NB4 (cell line): ENCODE measurements around a stretch of chr1.

DNA sequence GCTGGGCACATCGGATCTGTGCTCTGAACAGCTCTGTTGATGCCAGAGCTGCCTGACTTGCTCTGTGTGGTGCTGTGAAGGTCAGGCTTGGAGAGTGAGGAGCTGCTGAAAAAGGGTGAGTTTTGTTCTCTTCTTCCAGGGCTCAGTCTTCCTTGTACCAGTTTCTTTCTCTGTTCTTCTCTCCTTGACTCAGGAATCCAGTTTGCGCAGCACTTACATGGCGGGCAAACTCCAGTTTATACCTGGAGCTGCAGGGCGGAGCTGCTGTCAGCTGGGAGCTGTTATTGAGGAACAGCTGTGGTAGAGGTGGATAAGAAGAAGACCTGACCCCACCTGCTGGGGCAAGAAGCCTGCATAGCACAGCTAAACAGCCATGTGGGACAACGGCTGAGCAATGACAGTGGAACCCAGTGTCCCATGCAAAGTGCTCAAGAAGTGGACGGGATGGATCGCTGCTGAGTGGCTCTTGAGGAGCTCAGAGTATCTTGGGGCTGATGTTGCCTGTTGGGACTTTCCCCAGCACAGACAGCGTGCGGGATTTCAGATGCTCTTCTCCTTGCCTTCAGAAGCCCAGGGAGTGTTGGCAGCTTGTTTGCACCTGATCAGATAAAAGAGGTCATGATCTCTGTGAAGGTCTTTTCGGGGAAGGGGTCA lies 46.2 kb downstream of the GALNT2 start:
- RRBS = no CpG with 5 or more reads among the region's 10 CpGs

GRCh38 chr1:230119825-230120920 lies 53.1 kb downstream of the GALNT2 start:
- RRBS = no CpG with 5 or more reads among the region's 26 CpGs

- RRBS = no CpG with 5 or more reads among the region's 7 CpGs
These were observed 79.1 kb downstream of the GALNT2 start for GRCh38 chr1:230146048-230146612.

DNA sequence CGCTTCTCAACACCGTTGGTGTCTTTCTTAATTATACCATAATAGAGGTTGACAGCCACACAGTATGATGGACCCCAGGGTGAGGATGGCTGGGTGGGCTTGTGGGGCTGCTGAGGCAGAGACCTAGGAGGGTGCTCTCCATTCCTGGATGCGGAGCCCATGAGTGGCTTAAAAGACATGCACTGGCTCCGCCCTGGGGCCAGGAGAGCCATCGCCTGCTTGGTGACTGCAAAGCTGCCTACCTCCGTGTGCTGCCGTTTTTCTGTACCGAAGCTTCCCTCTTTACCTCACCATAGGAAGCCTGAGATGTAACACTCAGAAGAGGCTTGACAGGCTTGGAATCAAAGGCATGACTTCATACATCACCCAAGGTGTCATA lies 82.9 kb downstream of the GALNT2 start:
- RRBS = no CpG with 5 or more reads among the region's 8 CpGs

DNA sequence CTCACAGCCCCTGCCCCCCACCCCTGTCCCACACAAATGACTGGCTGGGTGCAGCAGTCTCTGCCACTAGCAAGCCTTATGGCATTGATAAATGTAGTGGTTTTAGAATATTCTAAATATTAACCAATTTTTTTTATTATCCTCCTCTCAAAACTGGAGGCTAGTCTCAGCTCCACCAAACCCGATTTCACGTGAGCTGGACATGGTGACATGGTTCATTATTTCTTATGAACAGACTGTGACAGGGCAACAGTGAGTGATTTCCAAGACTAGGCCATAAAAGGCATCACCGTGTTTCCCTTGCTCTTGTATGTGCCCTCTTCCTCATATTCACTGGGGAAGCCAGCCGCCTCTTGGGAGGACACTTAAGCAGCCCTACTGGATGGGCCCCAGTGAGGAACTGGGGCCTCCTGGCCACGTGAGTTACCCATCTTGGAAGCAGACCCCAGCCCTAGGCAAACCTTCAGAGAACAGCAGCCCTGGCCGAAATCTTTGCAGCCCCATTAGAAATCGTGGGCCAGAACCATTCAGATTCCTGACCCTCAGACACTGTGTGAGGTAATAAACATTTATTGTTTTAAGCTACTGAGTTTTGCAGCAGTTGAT lies 105.0 kb downstream of the GALNT2 start:
- RRBS = no CpG with 5 or more reads among the region's 7 CpGs

DNA sequence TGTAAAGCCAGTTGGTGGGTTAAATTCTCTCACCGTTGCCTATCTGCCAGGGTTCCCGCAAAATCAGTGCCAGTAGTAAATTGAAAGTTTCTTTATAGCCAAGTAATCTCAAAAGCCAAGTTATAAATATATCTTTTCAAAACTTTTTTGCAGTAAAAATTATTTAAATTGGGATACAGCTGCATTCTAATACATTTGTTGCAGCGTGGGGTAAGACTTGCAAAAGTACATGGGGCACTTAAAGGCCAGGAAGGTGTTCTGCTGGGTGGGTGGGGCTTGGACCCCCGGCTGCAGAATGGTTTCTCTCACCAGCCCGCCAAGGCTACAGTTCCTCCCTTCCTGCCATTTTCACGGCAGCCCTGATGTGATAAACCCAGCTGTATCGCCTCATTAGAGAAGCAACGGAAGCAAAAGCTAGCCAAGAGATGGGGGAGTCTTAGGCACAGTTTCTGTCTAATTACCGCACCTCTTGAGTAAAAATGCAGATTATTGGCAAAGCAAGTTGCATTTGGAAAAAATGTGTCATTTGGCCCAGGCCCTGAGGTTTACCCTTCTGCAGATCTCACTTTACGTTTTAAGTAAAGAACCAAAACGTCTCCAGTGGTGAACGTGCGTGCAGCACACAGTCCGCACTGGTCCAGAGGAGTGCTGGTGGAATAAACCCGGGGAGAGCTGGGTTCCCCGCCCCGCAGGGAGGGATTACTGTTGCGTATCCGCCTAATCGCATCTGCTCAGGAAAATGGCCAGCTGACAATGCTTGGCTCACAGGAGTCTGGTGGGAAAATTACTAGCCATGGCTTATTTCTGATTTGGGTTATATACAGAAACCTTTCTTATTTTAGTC lies 109.8 kb downstream of the GALNT2 start:
- RRBS = no CpG with 5 or more reads among the region's 20 CpGs

DNA sequence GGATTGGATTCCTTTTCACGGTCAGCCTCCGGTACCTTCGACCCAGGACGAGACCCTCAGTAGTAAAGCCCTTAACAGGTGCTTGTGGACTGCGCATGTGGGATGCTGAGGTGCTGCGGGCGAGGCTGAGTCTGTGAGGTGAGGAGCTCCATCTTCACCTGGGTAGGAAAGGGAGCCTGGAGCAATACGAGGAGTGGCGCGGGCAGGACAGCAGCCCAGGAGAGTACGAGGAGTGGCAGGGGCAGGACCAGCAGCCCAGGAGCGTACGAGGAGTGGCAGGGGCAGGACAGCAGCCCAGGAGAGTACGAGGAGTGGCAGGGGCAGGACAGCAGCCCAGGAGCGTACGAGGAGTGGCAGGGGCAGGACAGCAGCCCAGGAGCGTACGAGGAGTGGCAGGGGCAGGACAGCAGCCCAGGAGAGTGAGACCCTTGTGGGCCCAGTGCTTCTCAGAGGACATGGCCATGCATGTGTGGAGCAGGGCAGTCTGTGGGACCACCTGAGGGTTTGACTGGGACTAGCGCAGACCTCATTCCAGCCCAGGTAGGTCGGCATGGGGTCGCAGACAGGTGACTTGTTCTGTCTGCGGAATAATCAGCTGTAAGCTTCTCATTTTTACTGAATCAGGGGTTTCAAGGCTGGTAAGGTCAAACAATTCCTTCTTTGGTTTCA lies 131.2 kb downstream of the GALNT2 start:
- RRBS = no CpG with 5 or more reads among the region's 22 CpGs

GRCh38 chr1:230209692-230210272 lies 142.7 kb downstream of the GALNT2 start:
- RRBS = no CpG with 5 or more reads among the region's 8 CpGs

DNA sequence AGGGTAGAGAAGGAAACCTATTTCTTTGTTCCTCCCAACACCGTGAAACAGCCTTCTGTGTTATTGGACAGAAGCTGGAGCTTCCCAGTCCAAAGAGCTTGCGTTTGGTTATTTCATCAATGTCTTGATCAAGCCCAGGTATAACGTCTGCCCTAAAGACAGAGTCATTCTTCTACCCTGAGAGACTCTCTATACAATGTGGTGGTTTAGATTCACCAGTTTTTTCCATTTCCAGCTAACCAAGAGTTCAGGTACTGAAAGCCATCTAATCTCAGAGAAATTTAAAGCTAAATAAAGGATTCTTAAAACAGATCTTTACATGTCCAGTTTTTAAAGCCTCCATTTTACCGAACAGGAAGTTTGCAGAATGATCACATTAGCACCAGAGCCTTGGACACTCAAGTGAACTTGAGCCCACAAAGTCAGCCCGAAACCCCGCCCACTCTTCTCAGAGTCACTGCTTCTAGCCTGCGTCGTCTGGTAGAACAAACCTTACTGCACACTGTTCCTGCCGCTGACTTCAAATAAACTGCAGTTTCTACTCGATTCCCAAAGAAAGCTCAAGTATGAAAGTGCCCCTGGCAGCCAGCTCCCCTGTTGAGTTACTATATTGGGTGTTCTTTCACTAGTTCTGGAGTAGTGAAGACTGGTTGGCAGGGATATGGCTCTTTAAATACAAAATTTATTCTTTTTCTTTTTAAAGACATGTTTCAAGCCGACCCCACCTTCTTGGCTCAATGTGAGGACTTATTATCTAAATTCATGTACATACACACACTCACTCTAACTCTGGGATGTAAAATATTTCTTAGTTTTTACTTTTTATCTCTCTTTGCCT lies 164.6 kb downstream of the GALNT2 start:
- RRBS = no CpG with 5 or more reads among the region's 11 CpGs

- RRBS = no CpG with 5 or more reads among the region's 13 CpGs
These were observed 126.6 kb downstream of the PGBD5 start for GRCh38 chr1:230299318-230300104.

DNA sequence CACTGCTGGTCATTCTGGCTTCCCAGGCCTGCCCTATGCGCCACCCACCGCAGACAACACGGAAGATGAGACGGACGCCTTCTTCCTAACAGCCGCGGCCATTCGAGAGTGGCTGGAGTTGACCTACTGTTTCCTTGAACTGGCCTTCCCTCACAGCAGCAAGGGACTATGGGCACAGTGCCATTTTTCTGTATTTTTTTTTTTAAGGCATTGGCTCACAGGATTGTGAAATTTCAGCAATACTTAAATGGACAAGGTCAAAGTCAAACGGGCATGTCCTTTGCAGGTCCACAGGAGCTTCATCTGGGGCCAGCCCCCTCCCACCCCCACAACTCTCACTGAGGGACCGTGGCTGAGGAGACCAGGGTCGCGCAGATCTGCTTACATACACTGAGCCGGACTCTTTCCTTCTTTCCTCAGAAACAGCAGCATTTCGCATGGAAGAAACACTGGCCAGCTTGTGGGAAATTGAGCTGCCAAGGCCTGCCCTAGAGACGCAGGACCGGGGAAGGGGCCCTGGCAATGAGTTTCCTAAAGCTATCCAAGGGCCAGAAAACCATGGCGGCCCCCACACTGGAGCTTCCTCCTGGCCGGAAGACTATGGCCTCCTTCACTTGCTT lies 99.0 kb downstream of the PGBD5 start:
- RRBS = 93% methylated on average over 2 of the region's 18 CpGs

GRCh38 chr1:230332436-230333333 lies 93.4 kb downstream of the PGBD5 start:
- RRBS = 91% methylated on average over 12 of the region's 43 CpGs

GRCh38 chr1:230427985-230428509 lies 1.9 kb upstream of the PGBD5 start:
- RRBS = no CpG with 5 or more reads among the region's 3 CpGs

DNA sequence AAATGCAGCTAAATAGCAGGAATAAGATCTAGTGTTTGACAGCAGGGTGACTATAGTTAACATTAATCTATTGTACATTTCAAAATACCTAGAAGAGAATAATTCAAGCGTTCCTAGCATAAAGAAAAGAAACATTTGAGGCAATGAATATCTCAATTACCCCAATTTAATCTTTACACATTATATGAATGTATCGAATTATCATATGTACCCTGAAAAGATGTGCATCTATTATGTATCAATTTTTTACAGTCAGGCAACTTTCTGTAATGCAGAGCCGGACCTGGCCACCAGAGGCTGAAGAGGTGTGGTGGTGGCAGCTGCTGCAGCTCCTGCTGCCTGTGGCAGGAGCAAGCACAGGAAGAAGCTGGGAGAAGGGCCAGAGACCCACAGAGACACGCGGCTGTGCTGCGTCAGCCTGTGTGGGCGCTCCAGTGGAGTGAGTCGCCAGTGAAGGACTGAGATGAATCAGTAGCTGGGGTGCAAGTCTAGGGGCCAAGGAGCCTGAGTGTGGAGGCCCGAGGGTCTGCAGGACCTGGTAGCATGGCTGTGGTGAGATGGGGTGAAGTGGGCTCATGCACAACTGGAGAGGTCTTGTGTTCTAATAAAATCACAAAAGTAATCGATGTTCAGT lies 74.3 kb upstream of the COG2 start:
- RRBS = no CpG with 5 or more reads among the region's 10 CpGs

- RRBS = no CpG with 5 or more reads among the region's 5 CpGs
These were observed 7.4 kb upstream of the CAPN9 start for GRCh38 chr1:230739802-230740210.

- RRBS = no CpG with 5 or more reads among the region's 8 CpGs
These were observed 3.4 kb downstream of the CAPN9 start for GRCh38 chr1:230750444-230751063.

DNA sequence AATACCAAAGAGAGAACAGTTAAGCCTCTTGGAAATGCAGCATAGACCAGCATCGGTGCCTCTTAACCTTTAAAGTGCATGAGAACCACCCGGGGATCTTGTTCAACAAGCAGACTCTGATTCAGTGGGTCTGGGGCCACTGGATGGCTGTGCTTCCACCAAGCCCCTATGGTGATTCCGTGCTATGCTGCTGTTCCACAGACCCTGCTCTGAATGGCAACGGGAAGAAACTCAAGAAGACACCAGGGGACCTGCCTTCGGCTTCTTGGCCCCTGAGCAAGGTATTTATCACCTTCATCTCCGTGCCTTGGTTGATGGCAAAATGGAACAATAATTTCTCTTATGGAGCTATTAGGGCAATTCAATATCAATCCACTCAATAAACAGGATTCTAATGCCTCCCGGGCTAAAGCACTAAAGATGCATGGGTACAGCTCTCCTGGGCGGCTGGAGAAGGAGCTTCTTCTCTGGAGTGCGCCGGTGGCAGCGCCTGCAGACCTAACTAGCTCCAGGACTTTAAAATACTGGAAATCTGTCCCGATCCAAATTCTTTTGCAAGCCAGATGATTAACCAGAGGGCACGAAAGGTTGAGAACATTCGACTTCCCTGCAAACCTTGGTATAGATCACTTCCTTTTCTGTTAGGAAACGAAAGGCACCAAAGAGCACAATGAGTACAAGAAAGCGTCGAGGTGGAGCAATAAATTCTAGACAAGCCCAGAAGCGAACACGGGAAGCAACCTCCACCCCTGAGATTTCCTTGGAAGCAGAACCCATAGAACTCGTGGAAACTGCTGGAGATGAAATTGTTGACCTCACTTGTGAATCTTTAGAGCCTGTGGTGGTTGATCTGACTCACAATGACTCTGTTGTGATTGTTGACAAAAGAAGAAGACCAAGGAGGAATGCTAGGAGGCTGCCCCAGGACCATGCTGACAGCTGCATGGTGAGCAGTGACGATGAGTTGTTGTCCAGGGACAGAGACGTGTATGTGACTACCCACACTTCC lies 18.8 kb downstream of the FAM89A start:
- RRBS = 97% methylated on average over 4 of the region's 22 CpGs

DNA sequence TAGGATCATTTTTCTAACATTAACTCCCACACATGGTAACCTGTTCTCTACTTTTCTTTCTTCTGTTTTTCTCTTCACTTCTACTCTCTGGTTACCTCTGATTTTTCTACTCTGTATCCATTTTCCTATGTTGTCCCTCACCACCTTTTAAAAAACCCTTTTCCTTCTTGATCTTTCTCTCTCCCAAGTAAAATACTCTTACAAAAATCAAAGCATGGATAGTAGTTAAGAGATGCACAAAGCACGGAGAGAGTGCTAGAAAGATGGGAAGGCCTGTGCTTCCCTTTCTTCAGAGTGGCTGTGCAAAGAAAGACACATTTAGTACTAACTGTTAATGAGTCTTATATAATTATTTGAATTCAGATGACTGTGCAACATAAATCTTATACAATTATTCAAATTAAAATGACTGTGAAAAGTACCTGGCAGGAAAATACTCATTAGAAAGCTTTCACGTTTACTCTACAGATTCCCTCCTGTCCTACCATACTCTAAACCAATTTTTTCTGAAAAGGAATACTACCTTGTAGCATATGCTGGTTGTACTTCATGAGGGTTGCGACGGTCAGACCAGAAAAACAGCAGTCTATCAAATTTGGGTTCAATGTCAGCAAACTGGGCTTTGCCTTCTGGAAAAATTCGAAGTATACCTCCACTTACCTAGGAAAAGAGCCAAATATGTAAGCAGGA lies 32.1 kb downstream of the SPRTN start:
- RRBS = no CpG with 5 or more reads among the region's 5 CpGs

DNA sequence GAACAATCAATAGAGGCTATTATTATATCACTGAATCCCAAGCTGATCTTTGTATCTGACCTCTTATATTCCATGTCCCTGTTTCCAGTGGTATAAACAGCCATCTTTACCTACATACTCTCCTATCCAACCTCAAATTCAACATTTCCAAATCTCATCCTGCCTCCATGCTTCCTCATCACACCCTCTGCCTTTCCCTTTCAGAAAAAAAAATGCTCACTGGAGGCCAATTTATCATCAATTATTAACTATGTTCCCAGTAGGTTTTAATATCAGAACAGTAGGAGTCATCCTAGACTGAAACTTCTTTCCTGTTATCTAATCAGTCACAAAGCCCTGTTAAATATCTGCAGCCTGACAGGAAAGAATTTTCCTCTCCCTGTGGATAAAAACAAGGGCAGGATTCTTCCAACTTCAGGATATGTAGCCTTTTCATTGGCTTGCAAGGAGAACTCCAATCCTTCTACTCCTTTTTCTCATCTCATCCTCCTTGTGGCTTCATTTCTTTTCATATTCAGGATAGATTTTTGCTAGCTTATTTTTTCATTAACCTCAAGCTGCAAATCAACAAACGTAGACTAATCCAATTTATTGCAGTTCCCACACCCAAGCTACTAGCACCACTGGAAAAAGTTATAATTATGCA lies 28.4 kb downstream of the EGLN1 start:
- RRBS = no CpG with 5 or more reads among the region's 1 CpG

DNA sequence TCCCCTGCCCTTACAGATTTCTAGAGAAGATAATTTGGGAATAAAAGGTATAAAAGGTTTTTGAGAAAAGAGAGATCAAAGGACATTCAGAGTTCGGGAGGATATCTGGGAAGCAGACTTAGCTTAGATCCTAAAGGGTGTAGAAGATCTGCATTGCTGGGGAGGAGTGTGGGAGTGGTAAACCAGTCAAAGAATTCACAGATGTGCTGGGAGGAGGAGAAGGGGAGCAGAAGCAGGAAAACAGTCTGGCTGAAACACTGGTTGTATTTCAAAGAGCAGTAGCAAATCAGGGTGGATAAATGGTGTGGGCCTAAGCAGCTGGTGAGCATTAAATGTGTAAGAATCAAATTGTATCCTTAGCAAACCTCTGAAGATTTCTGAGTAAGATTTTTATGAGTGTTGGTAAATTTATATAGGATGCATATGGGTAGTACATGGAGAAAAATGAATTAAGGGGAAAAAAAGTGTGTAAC lies 14.0 kb downstream of the EGLN1 start:
- RRBS = no CpG with 5 or more reads among the region's 1 CpG